GM12878 (cell line): ENCODE measurements around a stretch of chr11.

- RAMPAGE, long total RNA: no peak
- RRBS, 2 experiments: no CpG with 5 or more reads among the region's 31 CpGs
CAGE:
- cytosol, long polyA minus RNA: no peak
- cytosol, long polyA plus RNA: no peak
- long polyA plus RNA: no peak
- nucleolus, long total RNA: no peak
- nucleus, long polyA plus RNA: no peak
- nucleus, long total RNA: no peak
Measured at GRCh38 chr11:592216-592860, 16.1 kb downstream of the PHRF1 start.

GRCh38 chr11:607146-607640 is 8.6 kb downstream of the IRF7 start:
- RAMPAGE, long total RNA: no peak
- RRBS, 2 experiments: 92 to 93% methylated on average over 6 to 11 of the region's 26 CpGs
CAGE:
- cytosol, long polyA minus RNA: no peak
- cytosol, long polyA plus RNA: no peak
- long polyA plus RNA: no peak
- nucleolus, long total RNA: no peak
- nucleus, long polyA plus RNA: no peak
- nucleus, long total RNA: no peak

DNA sequence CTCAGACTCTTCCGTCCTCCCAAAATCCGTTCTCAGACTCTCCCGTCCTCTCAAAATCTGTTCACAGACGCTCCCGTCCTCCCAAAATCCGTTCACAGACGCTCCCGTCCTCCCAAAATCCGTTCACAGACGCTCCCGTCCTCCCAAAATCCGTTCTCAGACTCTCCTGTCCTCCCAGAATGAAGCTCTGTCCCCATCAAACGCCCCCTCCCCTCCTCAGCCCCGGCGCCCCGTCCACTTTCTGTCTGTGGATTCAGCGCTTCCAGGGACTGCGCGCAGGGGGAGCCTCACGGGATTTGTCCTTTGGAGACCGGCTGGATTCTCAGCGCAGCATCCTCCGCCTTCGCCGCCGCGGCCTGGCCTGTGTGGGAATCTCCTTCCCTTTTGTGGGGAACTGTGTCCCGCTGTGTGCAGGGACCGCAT is 930 bp upstream of the SCT start:
- RAMPAGE, long total RNA: no peak
- RRBS, 2 experiments: 85 to 91% methylated on average over 6 of the region's 29 CpGs
CAGE:
- cytosol, long polyA minus RNA: no peak
- cytosol, long polyA plus RNA: no peak
- long polyA plus RNA: no peak
- nucleolus, long total RNA: no peak
- nucleus, long polyA plus RNA: no peak
- nucleus, long total RNA: no peak

- RAMPAGE, long total RNA: no peak
- RRBS, 2 experiments: no CpG with 5 or more reads among the region's 28 CpGs
CAGE:
- cytosol, long polyA minus RNA: no peak
- cytosol, long polyA plus RNA: no peak
- long polyA plus RNA: no peak
- nucleolus, long total RNA: no peak
- nucleus, long polyA plus RNA: no peak
- nucleus, long total RNA: no peak
Measured at GRCh38 chr11:638231-638939, 1.3 kb downstream of the DRD4 start.

- RAMPAGE, long total RNA: no peak
- RRBS, 2 experiments: 8 to 17% methylated on average over 10 to 19 of the region's 73 CpGs
CAGE:
- cytosol, long polyA minus RNA: no peak
- cytosol, long polyA plus RNA: no peak
- long polyA plus RNA: no peak
- nucleolus, long total RNA: no peak
- nucleus, long polyA plus RNA: no peak
- nucleus, long total RNA: no peak
Measured at GRCh38 chr11:639976-640678, 3.1 kb downstream of the DRD4 start.

- RAMPAGE, long total RNA: no peak
- RRBS, 2 experiments: 93 to 97% methylated on average over 3 of the region's 22 CpGs
CAGE:
- cytosol, long polyA minus RNA: no peak
- cytosol, long polyA plus RNA: no peak
- long polyA plus RNA: no peak
- nucleolus, long total RNA: no peak
- nucleus, long polyA plus RNA: no peak
- nucleus, long total RNA: no peak
Measured at GRCh38 chr11:680385-680927, 14.6 kb downstream of the DEAF1 start.

GRCh38 chr11:726891-727462 is 20.3 kb upstream of the TALDO1 start:
- RAMPAGE, long total RNA: no peak
- RRBS, 2 experiments: 94% methylated on average over 2 of the region's 8 CpGs; no CpG with 5 or more reads in 1 of the 2 experiments
CAGE:
- cytosol, long polyA minus RNA: no peak
- cytosol, long polyA plus RNA: no peak
- long polyA plus RNA: no peak
- nucleolus, long total RNA: no peak
- nucleus, long polyA plus RNA: no peak
- nucleus, long total RNA: no peak

- RAMPAGE, long total RNA: no peak
- RRBS, 2 experiments: no CpG with 5 or more reads among the region's 16 CpGs
CAGE:
- cytosol, long polyA minus RNA: no peak
- cytosol, long polyA plus RNA: no peak
- long polyA plus RNA: no peak
- nucleolus, long total RNA: no peak
- nucleus, long polyA plus RNA: no peak
- nucleus, long total RNA: no peak
Measured at GRCh38 chr11:729713-730250, 17.5 kb upstream of the TALDO1 start.

- RAMPAGE, long total RNA: no peak
- RRBS, 2 experiments: 18 to 20% methylated on average over 2 to 3 of the region's 25 CpGs
CAGE:
- cytosol, long polyA minus RNA: no peak
- cytosol, long polyA plus RNA: no peak
- long polyA plus RNA: no peak
- nucleolus, long total RNA: no peak
- nucleus, long polyA plus RNA: start-site peak on the minus strand at chr11:796206-796262, 41 and 25 reads in 2 replicates
- nucleus, long total RNA: no peak
Measured at GRCh38 chr11:795892-796620, 2.0 kb downstream of the SLC25A22 start.

GRCh38 chr11:810600-811436 is 1.1 kb downstream of the RPLP2 start:
- RAMPAGE, long total RNA: no peak
- RRBS, 2 experiments: under 1 to 3% methylated on average over 4 of the region's 20 CpGs
CAGE:
- cytosol, long polyA minus RNA: no peak
- cytosol, long polyA plus RNA: no peak
- long polyA plus RNA: no peak
- nucleolus, long total RNA: no peak
- nucleus, long polyA plus RNA: no peak
- nucleus, long total RNA: no peak

DNA sequence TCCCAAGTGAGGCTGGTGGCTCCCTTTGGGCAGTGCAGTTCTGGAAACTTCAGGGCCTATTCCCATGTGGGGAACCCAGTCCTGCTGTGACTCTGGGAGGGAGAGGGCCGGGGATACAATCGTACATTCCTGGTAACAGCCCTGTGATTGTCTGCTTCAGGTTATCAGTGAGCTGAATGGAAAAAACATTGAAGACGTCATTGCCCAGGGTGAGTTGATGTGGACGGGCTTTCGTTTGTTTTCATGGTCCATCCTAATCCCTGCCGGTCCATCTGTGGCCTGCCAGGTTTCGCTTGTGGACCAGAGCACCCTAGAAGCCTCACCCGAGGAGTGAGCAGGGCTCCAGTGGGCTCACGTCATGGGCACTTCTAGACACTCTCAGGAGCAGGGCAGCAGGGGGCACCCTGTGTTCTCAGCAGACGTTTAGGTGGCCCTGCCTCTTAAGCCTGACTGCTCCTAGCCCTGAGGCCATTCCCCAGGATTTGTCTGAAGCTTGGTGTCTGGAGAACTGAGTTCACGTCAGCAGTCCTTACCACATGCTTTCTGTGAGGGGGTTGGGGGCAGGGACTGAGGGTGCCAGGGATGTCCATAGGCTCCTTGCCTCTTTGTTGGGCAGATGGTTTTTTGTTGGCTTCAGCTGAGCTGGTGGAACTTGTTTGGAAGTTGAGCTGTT is 1.8 kb downstream of the RPLP2 start:
- RAMPAGE, long total RNA: no peak
- RRBS, 2 experiments: no CpG with 5 or more reads among the region's 11 CpGs
CAGE:
- cytosol, long polyA minus RNA: no peak
- cytosol, long polyA plus RNA: no peak
- long polyA plus RNA: no peak
- nucleolus, long total RNA: no peak
- nucleus, long polyA plus RNA: no peak
- nucleus, long total RNA: no peak

- RAMPAGE, long total RNA: no peak
- RRBS, 2 experiments: 0% methylated on average over 1 of the region's 26 CpGs; no CpG with 5 or more reads in 1 of the 2 experiments
CAGE:
- cytosol, long polyA minus RNA: start-site peak on the plus strand at chr11:844104-844110, 11 reads
- cytosol, long polyA plus RNA: no peak
- long polyA plus RNA: no peak
- nucleolus, long total RNA: no peak
- nucleus, long polyA plus RNA: no peak
- nucleus, long total RNA: no peak
Measured at GRCh38 chr11:843614-844590, 1.2 kb downstream of the TSPAN4 start.

DNA sequence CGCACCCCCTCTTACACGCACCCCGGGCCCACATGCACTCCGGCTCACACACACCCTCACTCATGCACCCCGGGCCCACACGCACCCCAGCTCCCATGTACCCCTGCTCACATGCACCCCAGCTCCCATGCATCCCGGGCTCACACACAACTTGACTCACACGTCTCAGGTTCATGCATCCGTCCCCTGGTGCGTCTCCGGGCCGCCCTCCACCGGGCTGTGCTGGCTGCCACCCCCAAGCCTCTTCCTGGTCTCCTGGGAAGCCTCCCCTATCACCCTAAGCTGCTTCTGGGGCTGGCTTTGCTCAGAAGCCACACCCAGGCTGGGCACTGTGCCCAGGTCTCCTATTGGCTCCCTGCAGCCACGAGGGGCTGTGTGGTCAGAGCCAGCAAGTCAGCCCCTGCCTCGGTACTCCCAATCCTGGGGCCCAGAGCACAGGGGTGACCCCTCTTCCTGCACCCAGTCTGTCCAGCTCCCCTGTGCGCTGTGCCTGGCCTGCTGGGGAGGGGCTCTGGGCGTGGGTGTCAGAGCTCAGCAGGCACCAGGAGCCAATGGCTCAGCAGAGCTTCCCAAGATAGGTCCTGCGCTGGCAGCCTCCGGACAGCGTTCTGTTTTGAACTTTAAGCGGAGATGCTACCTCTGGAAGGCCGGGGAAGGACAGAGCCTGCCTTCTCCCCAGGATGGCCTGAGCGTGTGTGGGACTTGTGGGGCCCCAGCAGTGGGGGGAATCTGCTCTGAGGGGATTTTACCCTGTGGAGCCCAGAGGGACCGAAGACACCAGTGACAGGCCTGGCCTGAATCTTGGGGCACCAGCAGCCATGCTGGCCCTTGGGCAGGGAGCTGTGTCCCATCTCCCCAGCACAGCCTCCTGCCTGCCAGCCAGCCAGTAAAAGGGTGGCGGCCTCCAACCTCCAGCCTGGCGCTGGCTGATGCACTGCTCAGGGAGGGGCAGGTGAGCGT is 17.1 kb downstream of the TSPAN4 start:
- RAMPAGE, long total RNA: no peak
- RRBS, 2 experiments: 58 to 79% methylated on average over 7 to 10 of the region's 27 CpGs
CAGE:
- cytosol, long polyA minus RNA: no peak
- cytosol, long polyA plus RNA: no peak
- long polyA plus RNA: no peak
- nucleolus, long total RNA: no peak
- nucleus, long polyA plus RNA: no peak
- nucleus, long total RNA: no peak

- RAMPAGE, long total RNA: no peak
- RRBS, 2 experiments: no CpG with 5 or more reads among the region's 6 CpGs
CAGE:
- cytosol, long polyA minus RNA: no peak
- cytosol, long polyA plus RNA: no peak
- long polyA plus RNA: no peak
- nucleolus, long total RNA: no peak
- nucleus, long polyA plus RNA: no peak
- nucleus, long total RNA: no peak
Measured at GRCh38 chr11:916917-917131, 6.2 kb upstream of the CHID1 start.

DNA sequence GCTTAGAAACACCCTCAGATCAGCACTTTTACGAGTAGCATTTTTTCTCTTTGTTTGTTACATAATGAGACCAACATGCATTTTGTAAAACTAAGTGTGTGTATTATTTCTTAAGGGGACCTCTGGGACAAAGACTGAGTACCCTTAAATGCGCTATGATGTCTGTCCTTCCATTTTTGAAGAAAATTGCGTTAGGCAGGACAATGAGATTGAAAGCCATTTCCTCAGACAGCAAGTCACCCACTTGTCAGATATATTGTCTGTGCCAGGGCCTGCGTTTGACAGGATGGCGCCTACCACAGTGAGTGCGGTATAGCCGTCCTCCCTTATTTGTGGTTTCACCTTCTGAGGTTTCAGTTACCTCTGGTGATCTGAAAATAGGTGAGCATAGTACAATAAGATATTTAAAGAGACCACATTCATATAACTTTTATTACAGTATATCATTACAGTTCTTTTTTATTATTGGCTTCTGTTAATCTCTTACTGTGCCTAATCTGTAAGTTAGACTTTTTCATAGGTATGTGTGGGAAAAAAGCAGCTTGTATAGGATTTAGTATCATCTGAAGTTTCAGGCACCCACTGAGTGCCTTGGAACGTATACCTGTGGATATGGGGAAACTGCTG is 2.3 kb downstream of the AP2A2 start:
- RAMPAGE, long total RNA: no peak
- RRBS, 2 experiments: no CpG with 5 or more reads among the region's 8 CpGs
CAGE:
- cytosol, long polyA minus RNA: no peak
- cytosol, long polyA plus RNA: no peak
- long polyA plus RNA: no peak
- nucleolus, long total RNA: no peak
- nucleus, long polyA plus RNA: no peak
- nucleus, long total RNA: no peak

DNA sequence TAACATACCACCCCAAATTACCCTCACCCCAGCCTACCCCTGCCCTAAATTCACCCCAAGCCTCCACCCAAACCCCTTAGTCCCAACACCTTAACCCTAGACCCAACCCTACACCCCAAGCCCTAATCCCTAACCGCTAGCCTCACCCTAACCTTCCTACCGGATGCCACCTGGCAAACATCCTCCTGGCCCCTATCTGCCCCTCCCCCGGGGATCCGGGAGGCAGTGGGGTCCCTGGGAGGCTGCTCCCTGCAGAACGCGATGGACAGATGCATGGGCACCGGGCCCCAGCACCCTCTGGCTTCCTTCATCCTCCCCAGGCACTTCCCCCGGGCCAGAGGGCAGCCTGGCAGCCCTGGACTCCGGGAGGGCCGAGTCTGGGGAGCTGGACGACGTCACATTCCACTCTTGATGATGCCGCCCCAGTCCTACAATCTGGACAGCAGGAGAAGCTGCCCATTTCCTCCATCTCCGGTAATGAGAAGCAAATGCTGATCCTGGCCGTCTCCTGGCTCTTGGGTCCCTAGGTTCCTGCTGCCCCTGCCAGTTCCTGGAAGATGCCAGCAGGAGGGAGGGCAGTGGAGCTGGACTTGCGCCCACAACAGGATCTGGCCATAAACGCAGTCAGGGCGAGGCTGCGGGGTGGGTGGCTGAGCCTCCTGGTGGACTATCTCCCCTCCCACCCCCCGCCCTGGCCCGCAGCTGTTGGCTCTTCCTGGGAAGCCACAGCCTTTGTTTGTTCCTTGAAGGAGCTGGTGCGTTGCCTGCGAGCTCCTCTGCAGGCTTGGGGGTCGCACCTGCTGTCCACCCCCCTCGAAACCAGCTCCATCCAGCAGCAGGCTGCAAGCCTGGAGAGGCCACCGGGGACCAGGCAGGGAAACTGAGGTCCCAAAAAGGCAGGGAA is 17.7 kb upstream of the MUC6 start:
- RAMPAGE, long total RNA: no peak
- RRBS, 2 experiments: 31 to 48% methylated on average over 5 to 12 of the region's 26 CpGs
CAGE:
- cytosol, long polyA minus RNA: no peak
- cytosol, long polyA plus RNA: no peak
- long polyA plus RNA: no peak
- nucleolus, long total RNA: no peak
- nucleus, long polyA plus RNA: no peak
- nucleus, long total RNA: no peak

DNA sequence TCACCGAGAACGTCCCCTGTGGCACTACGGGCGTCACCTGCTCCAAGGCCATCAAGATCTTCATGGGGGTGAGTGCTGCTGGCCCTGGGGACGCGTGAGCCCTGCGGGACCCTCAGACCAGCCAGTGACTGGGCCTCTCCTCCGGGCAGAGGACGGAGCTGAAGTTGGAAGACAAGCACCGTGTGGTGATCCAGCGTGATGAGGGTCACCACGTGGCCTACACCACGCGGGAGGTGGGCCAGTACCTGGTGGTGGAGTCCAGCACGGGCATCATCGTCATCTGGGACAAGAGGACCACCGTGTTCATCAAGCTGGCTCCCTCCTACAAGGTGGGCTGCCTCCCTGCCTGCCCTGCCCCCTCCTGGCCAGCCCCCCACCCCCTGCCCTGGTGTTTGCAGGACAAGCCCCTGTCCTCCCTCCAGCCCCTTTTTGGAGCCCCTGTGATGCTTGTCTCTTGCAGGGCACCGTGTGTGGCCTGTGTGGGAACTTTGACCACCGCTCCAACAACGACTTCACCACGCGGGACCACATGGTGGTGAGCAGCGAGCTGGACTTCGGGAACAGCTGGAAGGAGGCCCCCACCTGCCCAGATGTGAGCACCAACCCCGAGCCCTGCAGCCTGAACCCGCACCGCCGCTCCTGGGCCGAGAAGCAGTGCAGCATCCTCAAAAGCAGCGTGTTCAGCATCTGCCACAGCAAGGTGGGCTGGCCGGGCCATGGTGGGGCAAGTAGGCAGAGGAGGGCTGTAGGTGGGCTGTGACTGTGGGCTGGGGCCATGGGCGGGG is 51.5 kb upstream of the MUC6 start:
- RAMPAGE, long total RNA: no peak
- RRBS, 2 experiments: no CpG with 5 or more reads among the region's 32 CpGs
CAGE:
- cytosol, long polyA minus RNA: no peak
- cytosol, long polyA plus RNA: no peak
- long polyA plus RNA: no peak
- nucleolus, long total RNA: no peak
- nucleus, long polyA plus RNA: no peak
- nucleus, long total RNA: no peak

DNA sequence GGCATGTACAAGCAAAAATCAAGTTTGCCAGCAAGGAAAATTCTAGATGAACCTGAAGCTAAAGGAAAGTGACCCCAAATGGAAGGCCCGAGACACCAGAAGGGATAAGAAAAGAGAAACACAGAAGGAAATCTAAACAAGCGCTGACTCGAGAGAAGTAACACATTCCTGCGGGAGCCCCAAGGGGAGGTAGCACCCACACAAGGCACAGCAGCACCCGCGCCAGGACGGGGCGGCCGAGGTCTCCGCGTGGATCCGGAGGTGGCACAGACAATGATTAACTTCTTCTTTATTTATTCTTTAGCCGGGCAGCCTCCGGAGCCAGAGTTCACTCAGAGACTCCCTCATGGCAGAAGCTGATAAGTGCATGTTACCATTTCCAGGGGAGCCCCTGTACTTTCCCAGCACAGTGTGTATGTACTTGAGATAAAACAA is 5.1 kb downstream of the TOLLIP start:
- RAMPAGE, long total RNA: no peak
- RRBS, 2 experiments: 100% methylated on average over 1 of the region's 14 CpGs; no CpG with 5 or more reads in 1 of the 2 experiments
CAGE:
- cytosol, long polyA minus RNA: no peak
- cytosol, long polyA plus RNA: no peak
- long polyA plus RNA: no peak
- nucleolus, long total RNA: no peak
- nucleus, long polyA plus RNA: no peak
- nucleus, long total RNA: no peak

DNA sequence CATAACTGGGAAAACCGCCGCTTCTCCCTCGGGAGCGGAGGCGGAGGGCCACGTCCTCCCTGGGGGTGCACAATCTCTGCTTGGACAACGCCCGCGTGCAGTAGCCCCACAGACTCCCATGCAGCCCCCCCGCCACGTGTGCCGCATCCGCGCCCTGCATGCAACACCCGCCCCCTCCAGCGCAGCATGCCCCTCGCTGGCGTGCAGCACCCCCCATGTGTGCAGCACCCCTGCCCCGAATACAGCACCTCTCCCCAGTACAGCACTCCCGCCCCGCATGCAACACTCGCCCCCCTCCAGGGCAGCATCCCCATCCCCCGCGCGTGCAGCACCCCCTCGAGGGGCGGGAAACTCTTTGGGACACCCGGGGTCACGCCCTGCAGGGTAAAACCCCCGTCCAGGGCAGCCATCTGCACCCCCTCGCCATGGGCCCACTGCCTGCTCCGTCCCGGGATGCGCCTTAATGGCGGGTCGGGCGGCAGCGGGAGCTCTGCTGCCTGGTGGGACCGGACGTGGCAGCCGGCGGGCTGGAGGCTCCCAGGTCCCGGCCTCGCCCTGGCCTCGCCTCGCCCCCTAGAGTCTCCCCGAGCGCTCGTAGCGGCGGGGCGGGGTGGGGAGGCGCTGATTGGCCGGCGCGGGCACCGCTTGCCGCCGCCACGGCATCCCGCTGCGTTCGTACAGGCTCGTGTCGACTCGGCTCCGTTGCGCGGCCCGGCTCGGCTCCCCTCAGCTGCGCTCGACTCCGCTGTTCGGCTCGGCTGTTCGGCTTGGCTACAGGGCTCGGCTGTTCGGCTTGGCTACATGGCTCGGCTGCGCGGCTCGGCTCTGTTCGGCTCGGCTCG is 538 bp upstream of the BRSK2 start:
- RAMPAGE, long total RNA: no peak
- RRBS, 2 experiments: 1 to 3% methylated on average over 34 of the region's 86 CpGs
CAGE:
- cytosol, long polyA minus RNA: no peak
- cytosol, long polyA plus RNA: no peak
- long polyA plus RNA: no peak
- nucleolus, long total RNA: no peak
- nucleus, long polyA plus RNA: no peak
- nucleus, long total RNA: no peak

DNA sequence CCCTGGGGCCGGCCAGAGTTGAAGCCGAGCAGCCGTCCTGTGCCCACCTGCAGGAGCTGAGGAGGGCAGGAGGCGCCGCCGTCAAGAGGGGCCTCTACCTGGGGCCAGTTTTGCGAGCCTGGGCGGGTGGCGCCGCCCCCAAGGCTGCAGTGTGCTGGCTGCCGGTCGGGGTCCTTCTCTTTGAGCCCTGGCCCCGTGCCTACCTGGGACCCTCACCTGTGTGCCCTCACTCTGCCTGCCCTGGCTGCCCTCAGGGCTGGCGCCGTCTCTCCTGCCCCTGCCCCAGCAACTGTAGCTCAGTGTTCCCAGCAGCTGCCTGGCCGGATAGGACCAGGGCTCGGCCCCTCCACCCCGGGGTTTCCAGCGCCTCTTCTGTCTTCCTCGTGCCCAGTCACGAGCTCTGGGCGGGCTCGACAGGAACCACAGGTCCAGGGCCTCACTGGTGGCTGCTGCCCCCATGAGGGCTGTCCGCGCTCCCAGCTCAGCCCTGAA is 38.3 kb downstream of the MOB2 start:
- RAMPAGE, long total RNA: no peak
- RRBS, 2 experiments: no CpG with 5 or more reads among the region's 25 CpGs
CAGE:
- cytosol, long polyA minus RNA: no peak
- cytosol, long polyA plus RNA: no peak
- long polyA plus RNA: no peak
- nucleolus, long total RNA: no peak
- nucleus, long polyA plus RNA: no peak
- nucleus, long total RNA: no peak